ENCODE data around the gene AMZ1.

DNA sequence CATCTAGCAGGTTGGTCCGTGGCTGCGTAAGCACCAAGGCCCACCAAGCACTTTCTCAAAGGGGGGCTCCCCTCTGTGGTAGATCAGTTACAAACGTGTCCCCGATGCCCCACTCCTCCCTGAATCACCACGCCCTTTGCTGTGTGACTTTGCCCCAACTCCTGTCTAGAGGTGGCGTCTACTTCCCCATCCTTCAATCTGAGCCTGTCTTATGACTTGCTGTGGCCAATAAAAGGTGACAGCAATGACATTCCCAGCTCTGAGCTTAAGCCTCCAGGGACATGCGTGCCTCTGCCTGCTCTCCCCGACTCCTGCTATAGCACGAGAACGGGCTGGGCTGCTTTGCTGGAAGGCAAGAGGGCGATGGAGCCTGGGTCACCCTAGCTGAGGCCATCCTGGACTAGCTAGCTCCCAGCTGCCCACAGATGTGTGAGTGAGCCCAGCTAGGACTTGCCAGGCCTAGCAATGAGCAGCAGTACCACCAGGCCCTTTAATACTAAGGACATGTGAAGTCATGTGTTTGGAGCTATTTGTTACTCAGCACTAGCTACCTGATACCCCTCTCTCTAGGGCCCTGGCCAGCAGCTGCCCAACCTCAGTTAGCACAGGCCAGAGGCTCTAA is 12.8 kb downstream of the LFNG start:
- PRO-cap: no peak

- PRO-cap: no peak
These were observed 8.6 kb downstream of the BRAT1 start for GRCh38 chr7:2546768-2547089.

GRCh38 chr7:2558194-2558529 is 617 bp upstream of the IQCE start:
- PRO-cap: no peak

- PRO-cap: no peak
These were observed 28.9 kb downstream of the IQCE start for GRCh38 chr7:2587686-2588053.

DNA sequence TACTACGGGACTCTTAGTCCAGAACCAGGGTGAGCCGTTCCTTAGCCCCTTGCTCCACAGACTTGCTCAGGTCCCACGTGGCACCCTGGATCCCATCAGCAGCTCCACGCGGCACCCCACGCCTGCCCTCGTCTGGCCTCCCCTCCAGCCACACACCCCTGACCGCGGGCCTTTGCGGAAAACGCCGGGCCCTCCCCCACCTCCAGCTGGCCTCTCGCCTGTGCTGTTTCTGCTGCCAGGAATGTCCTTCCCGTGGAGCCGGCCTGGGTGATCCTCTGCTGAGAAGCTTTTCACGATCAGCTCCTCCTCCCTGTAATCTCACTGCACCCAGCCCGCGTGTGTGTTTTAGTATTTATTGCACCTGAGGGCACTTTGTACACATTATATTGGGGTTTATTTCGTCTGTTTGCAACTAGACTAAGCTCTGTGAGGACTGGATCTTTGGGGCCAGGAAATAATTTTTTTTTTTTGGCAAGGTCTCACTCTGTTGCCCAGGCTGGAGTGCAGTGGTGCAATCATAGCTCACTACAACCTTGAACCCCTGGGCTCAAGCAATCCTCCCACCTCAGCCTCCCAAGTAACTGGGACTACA is 10.6 kb upstream of the TTYH3 start:
- PRO-cap: no peak

GRCh38 chr7:2621980-2622768 is 9.6 kb upstream of the TTYH3 start:
- PRO-cap: no peak

- PRO-cap: no peak
These were observed 14.6 kb downstream of the TTYH3 start for GRCh38 chr7:2646400-2646696.

DNA sequence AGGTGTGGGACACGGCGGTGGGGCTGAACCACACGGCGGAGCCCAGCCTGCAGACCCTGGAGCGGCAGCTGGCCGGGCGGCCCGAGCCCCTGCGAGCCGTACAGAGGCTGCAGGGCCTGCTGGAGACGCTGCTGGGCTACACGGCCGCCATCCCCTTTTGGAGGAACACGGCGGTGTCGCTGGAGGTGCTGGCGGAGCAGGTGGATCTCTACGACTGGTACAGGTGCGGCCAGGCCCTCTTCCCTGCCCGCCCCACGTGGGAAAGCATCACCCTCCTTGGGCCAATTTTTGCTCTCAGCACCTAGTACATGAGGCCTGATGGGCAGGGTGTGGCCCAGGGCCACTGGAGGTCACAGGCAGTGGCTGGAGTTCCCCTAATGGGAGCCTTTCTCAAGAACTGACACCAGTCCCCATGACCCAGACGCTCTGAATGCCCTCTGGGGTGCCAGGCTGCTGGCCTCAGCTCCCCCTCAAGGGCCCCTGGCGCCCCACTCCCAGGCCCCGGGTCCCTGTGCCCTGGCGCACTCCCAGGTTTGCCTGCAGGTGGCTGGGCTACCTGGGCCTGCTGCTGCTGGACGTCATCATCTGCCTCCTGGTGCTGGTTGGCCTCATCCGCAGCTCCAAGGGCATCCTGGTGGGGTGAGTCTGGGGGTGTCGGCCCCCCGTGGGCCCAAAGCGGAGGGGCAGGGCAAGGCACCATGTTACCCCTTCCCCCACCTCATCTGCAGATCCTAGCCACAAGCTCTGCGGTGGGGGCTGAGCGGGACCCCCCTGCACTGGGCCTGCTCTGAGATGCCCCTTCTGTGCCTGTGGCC is 15.8 kb downstream of the TTYH3 start:
- PRO-cap: no peak

DNA sequence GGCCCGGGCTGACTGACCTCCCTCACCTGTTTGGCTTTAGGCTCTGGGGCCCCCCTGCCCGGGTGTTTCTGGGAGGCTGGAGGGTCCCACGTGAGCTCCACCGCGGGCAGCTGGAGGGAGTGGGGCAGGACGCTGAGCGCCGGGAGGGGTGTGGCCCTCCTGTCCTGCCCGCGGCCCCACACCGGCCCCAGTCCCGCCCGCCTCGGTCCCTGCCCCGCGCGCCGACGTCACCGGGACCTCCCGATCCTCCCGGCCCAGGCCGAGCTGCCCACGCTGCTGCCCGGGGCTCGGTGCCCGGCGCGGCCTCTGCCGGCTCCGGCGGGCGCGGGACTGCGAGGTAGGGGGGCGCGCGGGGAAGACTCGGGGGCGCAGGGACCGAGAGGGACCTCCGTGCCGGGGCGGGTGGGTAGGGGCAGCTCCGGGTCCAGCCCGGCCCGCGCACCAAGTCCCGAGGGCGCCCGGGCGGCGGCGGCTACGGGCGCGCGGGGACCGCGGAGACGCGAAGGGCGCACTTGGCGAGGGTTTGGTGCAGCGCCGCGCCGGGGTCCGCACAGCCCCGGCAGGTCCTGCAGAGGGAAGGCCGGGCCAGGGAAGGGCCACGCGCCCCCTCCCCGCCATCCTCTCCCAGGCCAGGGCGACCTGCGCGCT is at the start of gene AMZ1:
Gene AMZ1, plus strand, starts transcription at position 243 of the 648 bp plus-strand sequence.
- PRO-cap: no peak

DNA sequence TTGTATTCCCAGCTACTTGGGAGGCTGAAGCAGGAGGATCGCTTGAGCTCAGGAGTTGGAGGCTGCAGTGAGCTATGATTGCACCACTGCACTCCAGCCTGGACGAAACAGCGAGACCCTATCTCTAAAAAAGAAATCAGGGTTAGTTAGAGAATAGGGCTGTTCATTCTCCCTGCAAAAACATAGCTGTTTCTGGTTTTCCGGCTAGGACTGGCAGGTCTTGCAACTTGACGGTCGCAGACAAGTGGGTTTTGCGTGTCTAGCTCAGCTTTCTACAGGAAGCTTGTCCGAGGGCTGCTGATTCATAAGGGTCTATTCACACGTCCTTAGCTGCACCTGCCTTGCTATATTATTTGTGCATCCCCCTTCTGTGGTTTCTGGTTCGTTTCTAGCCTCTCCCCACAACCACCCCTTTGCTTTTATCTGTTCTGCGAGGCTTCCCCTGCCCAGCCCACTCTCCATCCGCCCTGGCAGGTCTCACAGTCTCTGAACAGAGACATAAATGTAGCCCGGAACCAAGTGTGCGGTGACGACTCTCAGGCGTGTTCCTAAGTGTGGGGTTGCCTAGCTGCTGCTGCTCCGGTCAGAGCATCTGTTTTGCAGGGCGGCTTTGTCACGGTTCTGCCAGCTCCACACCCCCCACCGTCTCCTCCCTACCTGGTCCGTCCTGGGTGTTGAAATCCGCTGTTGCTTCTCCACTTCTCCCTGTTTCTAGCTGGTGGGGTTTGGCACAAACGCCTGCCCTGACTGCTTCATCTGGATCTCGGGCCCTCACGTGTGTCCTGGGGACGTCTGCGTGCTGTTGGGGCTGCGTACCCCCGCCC is 10.9 kb downstream of the AMZ1 start:
- PRO-cap: no peak

GRCh38 chr7:2701735-2702266 is 13.8 kb downstream of the AMZ1 start:
- PRO-cap: no peak

DNA sequence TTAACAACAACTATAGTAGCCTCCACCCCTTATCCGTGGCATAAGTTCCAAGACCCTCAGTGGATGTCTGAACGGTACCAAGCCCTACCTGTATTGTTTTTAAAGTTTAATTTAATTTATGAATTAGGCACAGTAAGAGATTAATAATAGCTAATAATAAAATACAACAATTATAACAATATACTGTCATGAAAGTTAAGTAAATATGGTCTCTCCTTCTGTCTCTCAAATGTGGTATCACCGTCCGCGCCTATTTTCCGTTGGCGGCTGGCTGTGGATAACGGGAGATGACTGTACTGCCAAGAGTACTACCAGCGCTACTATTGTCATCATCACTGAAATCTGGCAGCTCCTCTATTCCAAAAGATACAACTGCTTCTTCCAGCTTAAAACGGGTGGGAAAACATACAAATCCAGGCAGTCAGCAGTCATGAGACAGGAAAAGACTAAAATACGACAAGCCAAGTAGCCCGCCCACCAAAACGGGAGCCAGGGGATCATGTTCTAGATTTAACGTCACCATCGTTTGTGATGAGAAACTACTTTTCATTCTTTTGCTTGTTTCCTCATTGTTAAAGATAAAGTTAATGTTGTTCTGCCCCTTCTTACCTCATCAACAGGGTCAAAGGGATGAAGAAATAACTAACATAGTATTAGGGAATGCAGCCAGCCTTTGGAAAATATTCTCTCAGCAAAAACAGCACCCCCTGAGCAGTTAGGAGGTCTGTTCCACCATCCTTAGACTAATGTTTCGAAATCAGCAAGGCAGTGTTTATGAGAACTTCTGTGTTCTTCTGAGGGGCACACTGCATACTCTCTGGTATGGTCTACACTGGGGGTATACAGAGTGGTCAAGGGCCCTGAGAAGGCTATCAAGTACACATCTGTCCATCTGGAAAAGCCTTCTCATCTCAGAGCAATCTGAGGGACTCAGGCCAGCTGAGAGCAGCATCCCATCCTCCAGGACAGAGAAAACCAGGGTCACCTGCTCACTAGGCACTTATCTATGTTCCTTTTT is 47.7 kb downstream of the GNA12 start:
- PRO-cap: no peak

DNA sequence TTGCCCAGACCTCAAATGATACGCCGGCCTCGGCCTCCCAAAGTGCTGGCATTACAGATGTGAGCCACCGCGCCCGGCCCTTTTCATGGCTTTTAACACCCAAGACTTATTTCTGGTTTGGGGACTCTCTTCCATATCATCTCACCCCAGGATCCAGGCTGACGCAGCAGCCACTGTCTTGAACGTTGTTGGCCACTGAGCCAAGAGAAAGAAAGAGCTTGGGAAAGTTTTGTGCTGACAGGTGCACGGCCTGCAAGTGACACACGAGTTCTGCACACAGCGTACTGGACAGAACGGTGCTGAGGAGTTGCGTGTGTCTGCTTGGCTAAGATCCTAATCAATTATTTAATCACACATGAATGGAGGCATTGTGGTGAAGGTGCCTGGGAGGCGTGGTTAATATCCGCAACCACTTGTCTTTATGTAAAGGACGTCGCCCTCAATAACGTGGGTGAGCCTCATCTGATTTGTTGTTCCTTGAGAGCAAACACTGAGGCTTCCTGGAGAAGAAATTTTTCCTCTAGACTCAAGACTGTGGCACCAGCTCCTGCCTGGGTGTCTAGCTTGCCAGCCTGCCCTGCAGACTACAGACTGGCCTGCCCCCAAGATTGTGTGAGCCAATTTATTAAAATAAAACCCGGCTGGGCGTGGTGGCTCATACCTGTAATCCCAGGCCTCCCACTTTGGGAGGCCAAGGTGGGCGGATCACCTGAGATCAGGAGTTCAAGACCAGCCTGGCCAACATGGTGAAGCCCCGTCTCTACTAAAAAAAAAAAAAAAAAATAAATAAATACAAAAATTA is 16.6 kb upstream of the GNA12 start:
- PRO-cap: no peak

DNA sequence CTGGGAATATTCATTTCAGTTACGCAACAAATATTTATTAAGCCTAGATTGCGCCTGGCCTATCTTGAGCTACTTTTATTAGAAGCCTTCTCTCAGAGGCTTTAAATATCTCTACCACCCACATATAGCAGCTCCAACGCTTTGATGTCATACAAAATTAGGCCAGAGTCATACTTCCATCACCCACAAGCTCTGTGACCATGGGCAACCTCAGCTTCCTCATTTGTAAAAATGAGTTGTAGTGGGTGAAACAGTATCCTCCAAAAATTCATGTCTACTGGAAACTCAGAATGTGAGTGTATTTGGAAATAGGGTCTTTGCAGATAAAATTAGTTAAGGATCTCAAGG is 25.0 kb upstream of the CARD11 start:
- PRO-cap: no peak

GRCh38 chr7:3194726-3195130 is 106.3 kb upstream of the SDK1 start:
- PRO-cap: no peak

GRCh38 chr7:3410704-3411429 is 109.8 kb downstream of the SDK1 start:
- PRO-cap: no peak

DNA sequence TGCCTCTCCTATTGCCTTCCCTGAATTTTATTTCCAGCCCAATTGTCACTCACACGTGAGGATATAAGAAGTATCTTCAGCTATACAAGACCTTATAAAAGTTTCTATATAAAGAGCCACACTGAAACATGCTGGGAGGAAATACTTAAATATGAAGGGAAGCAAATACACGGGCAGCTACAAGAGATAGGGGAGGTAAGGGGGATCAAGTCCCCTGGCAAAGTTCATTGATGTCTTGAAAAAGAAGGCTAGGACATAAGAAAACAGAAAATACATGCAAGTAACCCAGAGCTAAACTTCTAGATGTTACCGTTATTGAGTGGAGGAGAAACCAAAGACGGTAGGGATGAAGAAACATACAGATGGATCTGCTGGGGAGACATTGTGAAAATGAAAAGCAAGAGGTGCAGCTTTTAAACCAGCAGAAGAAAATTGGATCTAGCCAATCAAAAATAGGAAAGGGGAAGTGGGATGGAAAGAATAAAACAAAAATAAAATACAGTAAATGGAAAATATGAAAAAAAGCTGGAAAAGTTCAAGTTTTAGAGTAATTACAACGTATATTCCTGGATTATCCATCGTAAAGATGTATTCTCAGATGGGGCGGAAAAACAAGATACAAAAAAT is 261.8 kb downstream of the SDK1 start:
- PRO-cap: no peak

- PRO-cap: no peak
These were observed 358.2 kb downstream of the SDK1 start for GRCh38 chr7:3659048-3659812.

- PRO-cap: no peak
These were observed 61.6 kb upstream of the FOXK1 start for GRCh38 chr7:4620477-4620916.

GRCh38 chr7:4642576-4642929 is 39.5 kb upstream of the FOXK1 start:
- PRO-cap: no peak